Osteoblast (primary cell): ENCODE measurements around a stretch of chr2.

DNA sequence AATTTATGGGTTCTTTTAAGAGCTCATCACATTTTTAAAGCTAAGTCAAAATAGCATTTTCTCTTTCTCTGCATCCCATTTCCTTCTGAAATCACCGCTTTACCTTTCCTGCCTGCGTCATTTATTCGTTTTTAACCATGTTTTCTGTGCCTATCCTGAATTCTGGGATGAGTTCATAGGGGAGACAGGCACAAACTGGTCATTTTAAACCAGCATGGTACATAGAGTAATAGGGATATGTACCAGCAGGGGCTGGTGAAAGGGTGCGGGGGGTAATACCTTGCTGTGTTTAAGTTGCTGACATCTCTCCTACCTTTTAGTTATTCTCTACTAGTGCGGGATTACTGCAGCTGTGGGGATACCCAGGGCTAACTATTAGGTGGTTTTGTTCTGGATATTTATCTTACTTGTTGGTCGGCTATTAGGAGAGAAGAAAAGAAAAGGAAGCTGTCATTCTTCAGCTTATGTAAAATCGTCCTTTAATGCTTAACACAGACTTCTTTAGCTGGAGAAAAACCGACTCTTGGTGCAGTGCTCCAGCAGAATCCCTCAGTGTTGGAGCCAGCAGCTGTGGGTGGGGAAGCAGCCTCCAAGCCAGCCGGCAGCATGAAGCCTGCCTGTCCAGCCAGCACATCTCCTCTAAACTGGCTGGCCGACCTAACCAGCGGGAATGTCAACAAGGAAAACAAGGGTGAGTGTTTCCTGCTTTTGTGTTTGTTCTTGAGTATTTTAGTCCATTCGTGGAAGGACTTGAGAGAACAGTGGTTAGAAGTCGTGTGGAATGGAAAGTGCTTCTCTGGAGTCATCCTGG is 38.7 kb downstream of the KDM3A start:
- CAGE, long polyA plus RNA: no peak
- RRBS: no CpG with 5 or more reads among the region's 13 CpGs

DNA sequence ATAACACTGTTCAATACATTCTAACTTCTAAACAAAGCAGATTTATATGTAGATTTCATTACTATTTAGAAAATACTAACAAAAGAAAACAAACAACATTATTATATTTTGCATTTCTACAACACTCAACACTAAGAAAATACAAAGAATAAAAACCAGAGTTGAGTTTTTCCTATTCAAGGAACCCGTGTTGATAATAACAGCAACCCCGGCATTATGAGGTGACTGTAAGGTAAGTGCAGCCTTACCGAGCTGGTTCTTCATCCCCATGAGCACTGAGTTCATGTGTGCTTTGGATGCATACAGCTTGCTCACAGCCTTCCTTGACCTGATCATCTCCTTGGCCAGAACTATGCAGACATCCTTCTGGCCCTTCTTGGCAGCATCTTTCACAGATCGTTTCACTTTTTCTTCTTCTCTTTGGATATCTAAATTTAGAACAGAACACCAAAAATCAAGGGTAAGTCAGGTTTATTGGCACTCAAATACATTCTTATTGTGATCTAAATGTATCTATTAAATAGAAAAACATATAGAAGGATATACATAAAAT is 34.2 kb downstream of the CHMP3 start:
- CAGE, long polyA plus RNA: no peak
- RRBS: no CpG with 5 or more reads among the region's 4 CpGs

DNA sequence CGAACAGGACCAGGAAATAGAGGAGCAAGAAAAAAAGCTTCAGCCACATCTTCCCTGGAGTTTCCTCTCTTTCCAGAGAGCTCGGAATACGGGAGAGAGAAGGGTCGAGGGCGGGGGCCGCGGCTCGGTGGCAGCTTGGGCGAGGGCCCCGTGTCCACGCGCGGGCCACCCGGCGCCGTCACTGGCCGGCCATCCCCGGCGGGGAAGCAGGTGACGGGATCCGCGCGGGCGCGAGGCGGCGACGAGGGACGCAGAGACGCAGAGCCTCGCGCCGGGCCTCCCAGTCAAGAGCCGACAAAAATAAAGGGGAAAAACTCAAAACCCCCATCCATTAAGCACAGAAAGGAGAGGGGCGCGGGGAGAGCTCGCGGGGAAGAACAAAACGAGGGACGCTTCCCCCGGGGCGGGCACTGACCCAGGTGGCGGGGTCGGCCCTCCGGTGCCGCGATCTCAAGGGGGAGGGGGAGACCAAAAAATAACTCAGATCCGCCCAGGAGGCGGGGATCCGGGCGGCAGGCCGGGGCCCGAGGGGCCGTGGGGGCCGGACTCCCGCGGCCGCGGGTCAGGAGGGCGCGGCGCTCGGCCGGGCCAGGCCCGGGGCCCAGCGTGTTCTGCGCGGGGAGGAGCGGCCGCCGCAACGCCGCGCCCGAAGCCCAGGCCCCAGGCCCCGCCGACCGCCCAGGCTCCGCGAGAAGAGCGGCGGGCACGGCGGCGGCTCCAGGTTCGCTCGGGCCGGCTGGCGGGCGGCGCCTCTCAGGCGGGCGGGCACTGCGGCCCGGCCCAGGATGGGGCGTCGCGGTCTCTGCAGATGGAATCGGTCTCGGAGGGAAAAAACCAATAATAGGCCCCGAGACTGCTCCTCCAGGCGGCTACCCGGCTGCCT is 586 bp downstream of the RNF103 start:
- CAGE, long polyA plus RNA: no peak
- RRBS: 1% methylated on average over 52 of the region's 103 CpGs

GRCh38 chr2:86704331-86705074 is 15.6 kb upstream of the RMND5A start:
- CAGE, long polyA plus RNA: no peak
- RRBS: no CpG with 5 or more reads among the region's 4 CpGs

DNA sequence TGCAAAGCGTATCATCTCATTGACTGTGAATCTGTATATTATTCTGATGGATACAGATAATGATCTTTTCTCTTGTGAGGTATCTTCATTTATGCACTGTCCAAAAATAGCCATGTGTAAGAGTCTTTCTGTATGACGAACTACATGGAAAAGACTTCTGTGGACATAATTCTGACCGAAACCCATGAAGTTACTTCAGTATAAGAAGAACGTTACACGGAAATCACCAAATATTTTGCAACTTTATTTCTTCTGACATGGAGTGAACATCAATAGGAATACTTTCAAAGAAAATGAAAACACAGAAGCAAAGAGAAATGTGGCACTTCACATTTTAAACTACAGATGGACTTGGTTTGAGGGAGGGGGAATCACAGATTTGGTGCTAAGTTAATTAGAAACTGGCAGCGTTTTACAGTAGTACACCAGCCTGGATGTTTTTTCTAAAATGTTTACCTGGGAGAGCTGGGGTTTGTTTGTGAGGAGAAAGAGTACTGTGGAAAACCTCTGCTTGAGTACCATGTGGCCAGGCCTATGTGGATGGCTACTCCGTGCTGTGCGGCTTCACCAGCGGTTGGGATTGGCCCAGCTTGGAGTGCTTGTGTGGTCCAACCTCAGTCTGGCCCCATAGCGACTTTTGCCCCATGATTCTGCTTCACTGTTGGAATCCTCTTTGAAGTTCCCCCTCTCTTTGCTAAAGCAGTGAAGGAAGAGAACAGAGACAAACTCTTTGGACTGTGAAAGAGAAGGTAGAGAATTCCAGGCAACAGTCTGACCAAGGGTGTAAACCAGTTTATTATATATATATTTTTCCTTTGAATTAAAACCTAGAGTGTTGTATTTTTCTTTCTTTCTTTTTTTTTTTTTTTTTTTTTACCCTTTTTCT is 16.0 kb downstream of the CD8A start:
- CAGE, long polyA plus RNA: no peak
- RRBS: no CpG with 5 or more reads among the region's 10 CpGs

DNA sequence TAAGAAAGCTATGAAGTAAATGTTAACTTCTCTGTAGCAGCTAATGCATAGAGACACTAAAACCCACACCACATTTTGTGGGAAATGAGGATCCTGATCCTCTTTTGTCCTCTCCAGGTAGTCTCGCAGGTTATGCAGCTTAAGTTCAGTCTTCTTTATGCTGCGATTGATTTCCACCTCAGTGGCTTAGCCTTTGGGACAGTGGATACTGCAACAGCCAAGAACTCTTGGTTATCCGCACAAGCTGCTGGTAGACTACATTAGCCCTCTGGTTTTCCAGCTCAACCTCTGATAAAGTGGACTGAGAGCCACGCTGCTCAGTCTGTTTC is 14.4 kb downstream of the CD8A start:
- CAGE, long polyA plus RNA: no peak
- RRBS: no CpG with 5 or more reads among the region's 4 CpGs

GRCh38 chr2:87343416-87343832 is 321.8 kb upstream of the PLGLB1 start:
- CAGE, long polyA plus RNA: no peak
- RRBS: no CpG with 5 or more reads among the region's 9 CpGs

DNA sequence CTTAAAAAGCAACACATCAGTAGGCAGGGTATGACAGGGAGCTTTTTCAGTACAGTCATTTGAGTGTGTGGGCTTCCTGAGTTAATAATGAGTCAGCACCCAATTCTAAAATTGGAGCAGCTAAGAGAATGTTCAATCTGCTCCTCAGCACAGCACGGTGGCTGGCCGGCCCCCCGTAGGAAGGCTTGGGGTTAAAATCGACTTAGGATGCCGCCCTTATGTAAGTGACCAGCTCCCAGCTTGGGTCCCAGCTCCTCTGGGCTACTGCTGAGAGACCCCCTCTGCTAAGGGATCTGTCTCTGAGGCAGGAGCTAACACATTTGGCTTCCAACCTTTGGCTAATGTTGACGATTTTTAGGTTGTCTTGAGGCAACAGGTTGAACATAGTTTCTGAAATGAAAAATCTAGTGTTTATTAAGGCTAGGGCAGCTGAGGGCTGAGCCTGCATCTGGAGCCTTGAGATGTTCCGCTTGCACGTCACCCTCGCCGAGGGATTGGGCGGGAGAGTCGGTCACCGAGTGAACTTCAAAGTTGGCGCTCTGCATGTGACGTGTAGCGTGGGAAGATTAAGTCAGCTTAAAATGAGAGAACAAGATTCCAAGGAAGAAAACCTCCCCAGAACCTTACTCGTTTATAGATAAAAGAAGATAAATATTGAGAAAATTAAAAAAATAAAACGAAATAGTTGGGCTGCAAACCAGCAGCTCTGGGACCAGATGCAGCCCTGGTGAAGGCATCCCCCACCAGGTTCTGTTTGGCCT is 291.2 kb upstream of the PLGLB2 start:
- CAGE, long polyA plus RNA: no peak
- RRBS: no CpG with 5 or more reads among the region's 18 CpGs

GRCh38 chr2:87477637-87478100 is 270.2 kb upstream of the PLGLB2 start:
- CAGE, long polyA plus RNA: no peak
- RRBS: no CpG with 5 or more reads among the region's 9 CpGs

- CAGE, long polyA plus RNA: no peak
- RRBS: no CpG with 5 or more reads among the region's 11 CpGs
These were observed 246.8 kb upstream of the PLGLB2 start for GRCh38 chr2:87501025-87501529.

- CAGE, long polyA plus RNA: no peak
- RRBS: no CpG with 5 or more reads among the region's 7 CpGs
These were observed 230.4 kb upstream of the PLGLB2 start for GRCh38 chr2:87517453-87517822.

GRCh38 chr2:87603880-87604703 is 143.8 kb upstream of the PLGLB2 start:
- CAGE, long polyA plus RNA: no peak
- RRBS: no CpG with 5 or more reads among the region's 13 CpGs

DNA sequence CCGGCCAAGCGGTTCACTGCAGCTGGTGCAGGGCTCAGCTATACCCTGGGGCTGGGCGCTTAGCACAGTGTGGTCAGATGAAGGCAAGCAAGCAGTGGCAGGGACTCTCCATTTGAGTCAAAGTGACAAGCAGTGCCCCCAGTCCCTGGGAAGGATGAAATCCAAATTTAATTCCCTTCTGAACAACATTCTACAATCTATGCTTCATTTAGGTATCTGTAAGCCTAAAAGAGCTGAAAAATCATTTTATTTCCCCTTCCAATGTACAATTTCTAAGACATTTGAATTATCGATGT is 88.8 kb upstream of the PLGLB2 start:
- CAGE, long polyA plus RNA: no peak
- RRBS: no CpG with 5 or more reads among the region's 4 CpGs

DNA sequence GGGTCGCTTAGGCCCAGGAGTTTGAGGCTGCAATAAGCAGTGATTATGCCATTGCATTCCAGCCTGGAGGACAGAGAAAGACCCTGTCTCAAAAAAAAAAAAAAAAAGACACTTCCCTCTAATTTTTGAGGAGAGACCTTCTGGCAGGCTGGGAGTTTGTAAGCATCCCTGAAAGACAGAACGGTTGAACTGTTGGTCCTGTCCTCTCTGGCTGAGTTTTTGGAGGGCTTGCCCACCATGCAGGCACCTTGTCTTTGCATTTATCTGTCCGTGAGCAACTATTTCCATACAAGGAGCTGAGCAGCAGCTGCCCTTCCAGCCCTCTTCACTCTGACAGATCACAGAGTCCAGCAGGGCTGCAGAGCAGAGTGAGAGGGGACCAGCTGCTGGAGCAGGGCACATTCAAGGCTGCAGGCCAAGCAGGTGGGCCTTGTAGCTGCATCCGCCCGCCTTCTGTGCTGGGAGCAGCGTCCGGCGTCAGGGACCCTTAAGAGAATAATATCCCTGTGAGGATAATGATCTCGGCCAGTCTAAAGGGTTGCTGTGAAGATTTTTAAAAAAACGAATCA is 9.4 kb downstream of the SMYD1 start:
- CAGE, long polyA plus RNA: no peak
- RRBS: no CpG with 5 or more reads among the region's 10 CpGs

GRCh38 chr2:88281925-88282424 is 111.8 kb downstream of the THNSL2 start:
- CAGE, long polyA plus RNA: no peak
- RRBS: no CpG with 5 or more reads among the region's 6 CpGs

GRCh38 chr2:88506612-88507011 is 17.8 kb upstream of the TEX37 start:
- CAGE, long polyA plus RNA: no peak
- RRBS: no CpG with 5 or more reads among the region's 6 CpGs

GRCh38 chr2:88604016-88604467 is 23.2 kb downstream of the EIF2AK3 start:
- CAGE, long polyA plus RNA: no peak
- RRBS: no CpG with 5 or more reads among the region's 2 CpGs

- CAGE, long polyA plus RNA: no peak
- RRBS: no CpG with 5 or more reads among the region's 9 CpGs
These were observed 11.3 kb downstream of the EIF2AK3 start for GRCh38 chr2:88615710-88616563.

DNA sequence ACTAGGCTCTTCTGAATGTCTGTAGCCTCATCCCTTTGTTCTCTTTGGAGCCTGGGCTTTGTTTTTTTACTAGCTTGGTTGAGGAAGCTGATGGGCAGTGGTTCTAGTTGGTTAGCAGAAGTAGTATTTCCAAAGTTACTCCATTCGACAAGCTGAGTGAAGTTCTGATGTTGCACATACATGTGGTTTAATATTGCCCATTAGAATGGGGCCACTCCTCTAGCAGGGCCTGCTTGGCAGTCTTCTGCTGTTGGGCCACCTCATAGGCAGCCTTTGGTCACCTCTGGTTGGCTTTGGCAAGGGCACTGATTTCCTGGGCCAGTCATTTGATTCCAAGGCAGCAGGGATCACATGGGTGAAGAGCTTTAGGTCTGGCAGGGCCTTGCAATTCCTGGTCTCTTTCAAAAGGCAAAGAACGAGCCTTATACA is 2.5 kb downstream of the RPIA start:
- CAGE, long polyA plus RNA: no peak
- RRBS: no CpG with 5 or more reads among the region's 2 CpGs

DNA sequence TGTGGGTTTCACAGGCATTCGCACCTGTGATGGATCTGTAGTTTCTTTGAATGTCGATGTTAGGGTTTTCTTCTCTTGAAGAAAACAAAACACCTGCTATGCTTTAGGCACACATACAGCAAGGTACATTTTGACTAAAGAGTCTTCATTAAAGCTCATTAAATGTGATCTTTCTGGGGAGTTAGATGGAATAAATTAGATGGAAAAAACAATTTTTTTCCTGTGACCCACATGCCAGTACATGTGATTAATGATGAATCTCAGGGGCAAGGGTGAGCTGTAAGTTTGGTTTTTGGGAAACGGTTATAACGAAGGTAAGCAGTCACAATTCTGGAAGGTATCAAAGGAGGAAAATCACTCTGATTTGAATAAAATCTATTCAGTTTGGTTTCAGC is 60.5 kb downstream of the RPIA start:
- CAGE, long polyA plus RNA: no peak
- RRBS: no CpG with 5 or more reads among the region's 4 CpGs